Progenitor cell of endocrine pancreas (in vitro differentiated cells): ENCODE results near the gene ANGPTL5.

DNA sequence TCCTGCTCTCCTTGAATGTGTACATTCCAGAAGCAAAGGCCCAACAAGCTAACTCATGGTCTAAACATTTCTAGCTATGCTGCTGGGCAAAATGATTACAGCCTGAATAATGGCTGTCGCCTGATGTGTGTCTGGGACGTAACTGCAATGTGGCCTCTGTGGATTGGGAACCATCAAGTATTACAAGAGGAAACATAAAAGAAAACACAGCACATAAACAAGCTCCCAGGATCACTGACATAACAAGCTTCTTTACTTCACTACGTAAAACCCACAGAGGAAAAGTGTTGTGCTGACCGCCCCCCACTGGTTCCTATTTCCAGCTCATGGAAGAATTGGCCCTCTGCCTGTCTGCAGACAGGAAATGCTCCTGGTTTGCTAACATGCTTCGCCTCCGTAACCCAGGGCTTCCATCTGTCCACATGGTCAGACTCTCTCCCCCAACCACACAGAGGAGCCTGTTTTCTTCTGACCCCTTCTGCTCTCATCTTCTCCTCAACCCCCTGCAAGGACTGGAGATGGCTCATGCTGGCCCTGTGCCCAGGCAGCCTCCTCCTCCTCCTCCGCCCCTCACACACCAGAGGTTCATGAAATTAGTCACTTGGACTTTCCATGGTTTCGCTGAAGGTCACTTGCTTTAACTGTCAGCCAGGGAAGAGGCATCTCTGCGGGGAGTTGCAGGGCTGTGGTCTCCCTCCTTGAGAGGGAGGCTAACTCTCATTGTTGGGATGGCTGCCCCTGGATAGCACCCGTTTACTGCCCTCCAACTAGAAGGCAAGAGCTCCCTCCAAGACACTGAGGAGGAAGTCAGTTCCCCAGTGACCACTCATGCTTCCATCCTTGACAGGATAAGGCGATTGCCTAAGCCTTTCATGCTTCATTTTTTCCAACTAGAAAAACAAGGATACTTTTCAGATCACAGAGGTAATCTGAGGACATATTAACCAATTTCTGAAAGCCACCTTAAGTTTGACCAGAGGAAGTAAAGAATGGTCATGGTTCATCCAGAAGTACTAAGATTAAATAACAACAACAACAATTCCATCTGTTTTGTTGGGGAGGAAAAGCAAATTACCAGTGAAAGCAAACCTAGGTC, 186.9 kb downstream of the MAML2 start:
- PRO-cap: no peak

GRCh38 chr11:96167159-96168300, 175.5 kb downstream of the MAML2 start:
- PRO-cap: no peak

GRCh38 chr11:96214785-96215202, 128.2 kb downstream of the MAML2 start:
- PRO-cap: no peak

DNA sequence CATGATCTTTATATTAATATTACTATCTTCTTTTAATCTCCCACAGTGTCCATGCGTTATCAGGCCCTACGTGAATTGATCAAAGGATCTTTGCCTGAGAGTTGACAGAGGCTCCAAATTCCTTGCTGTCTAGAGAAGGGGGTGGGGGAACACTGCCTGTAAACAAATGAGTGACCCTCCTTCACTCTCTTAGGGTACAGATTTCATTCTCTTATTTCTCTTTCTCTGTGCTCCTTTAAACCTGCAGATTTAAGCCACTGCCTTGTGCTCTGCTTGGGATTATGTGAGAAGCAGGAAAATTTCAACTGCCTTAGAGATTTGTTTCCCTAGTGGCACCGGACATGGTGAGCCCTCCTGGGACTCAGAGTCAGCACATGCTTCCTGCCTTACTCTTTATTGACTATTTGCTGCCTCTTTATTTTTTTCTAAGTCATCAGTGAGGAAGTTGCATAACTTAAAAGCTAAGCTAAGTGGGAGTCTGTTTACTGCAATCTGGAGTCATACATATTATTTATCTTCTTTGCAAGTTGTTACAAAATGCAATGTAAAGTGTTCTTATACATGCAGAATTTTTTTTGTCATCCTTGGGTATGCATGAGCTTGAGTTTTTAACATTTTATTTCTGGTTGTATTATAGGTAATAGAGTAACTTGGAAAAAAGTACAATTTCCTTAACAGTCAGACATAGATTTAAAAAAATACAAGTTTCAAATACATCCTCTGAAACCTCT, 122.8 kb downstream of the MAML2 start:
- PRO-cap: no peak

GRCh38 chr11:96252873-96253928, 89.8 kb downstream of the MAML2 start:
- PRO-cap: no peak

DNA sequence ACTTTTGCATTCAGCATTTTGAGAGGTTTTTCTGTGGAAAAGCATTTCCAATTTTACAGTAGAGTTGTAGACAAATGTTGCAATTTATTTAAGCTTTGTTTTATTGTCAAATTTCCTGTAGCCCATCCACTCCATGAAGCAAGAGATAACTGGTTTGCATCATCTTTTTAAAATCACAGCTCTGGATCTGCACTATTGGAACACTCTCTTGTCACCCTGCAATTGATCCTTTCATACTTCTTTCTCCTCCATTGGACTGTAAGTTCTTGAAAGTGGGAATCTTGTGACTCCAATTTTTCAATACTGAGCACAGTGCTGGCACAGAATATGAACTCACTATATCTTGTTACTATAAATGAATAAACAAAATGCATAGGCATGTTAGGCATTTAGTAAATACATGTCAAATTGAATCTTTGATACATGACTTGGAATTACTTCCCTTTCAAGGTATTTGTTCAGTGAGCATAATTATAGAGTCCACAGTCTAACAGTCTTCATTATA, 85.9 kb downstream of the MAML2 start:
- PRO-cap: no peak

DNA sequence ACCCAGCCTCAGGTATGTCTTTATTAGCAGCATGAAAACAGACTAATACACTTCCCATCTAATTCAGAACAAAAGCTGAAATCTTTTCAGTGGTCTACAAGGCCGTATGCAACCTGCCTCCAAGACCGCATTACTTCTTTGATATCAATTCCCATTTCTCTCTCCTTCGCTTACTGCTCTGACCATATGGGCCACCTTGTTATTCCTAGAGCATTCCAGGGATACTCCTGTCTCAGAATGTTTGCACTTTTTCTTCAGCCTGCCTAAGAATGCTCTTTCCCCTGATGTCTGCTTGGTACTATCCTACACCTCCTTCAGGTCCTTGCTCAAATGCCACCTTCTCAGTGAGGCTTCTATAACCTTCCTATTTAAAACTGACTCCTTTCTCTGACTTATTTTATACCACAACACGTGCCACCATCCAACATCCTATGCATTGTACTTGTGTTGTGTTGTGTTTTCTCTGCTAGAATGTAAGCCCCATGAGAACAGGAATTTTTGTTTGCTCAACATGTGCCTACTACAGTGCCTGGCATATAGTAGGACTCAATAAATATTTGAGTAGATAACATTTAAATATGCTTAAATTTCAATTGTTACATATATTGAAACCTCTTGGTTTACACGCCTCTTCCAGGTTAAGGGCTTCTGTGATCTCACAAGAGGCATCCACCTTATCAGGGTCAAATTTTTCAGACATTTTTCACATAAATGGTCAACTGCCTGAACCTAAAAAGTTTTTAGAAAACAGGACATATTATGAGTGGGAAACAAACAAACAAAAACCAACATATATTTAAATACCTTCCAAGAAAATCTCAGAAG, 71.0 kb downstream of the MAML2 start:
- PRO-cap: no peak

GRCh38 chr11:96303788-96304471, 39.1 kb downstream of the MAML2 start:
- PRO-cap: no peak

DNA sequence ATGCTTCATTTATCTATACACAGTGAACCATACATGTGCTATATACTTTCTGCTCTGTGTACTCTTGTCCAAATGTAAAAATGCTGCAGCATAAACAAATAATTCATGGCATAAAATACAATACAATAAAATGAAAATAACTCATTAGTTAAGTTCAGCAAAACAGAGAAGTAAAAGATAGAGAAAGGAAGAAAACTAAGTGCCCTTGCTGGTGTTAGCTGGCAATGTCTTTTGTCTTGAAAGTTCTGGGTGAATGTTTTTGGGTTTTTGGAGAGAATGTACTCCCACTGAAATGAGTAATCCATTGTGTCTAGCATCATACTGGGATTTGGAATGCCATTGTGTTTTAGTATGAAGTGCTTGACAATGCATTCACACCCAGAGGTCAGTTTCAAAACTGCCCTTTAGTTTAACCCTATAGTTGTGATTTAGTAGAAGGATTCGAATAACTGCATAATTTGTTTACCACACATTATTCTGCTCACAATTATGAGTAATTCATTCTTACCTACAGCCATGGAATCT, 34.0 kb downstream of the MAML2 start:
- PRO-cap: no peak

- PRO-cap: no peak
These were observed 1.1 kb downstream of the ARHGAP42 start for GRCh38 chr11:100688188-100688547.

- PRO-cap: no peak
These were observed 87.8 kb downstream of the ARHGAP42 start for GRCh38 chr11:100774785-100775483.

DNA sequence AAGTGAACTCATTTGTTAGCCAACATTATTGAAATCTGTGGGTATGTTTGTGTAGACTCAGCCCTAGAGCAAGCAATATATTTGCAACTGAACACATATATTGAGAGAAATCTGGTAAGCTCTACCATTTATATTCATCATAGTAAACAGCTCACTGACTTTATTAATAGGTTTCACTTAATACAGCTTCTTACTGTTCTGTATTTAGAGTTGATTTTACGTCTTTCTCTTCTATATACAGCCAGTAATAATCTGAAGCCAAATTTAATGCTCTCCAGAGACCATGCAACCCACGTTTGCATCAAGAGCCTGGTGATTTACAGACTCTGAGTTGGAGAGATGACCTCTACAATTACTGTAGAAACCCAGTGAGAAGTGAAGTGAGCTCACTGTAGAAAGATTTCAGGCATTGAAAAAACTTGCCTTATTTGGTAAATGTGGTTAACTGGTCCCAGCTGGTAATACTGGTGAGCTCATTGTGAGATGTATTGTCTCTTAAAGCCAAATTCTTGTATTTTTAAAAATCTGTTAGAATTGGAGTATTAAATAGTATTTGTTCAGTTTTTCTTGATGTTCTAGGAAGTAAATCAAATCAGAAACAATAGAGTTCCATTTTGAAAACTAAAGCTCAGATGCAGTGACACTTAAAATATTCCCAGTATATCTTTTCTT, 189.7 kb downstream of the ARHGAP42 start:
- PRO-cap: no peak

- PRO-cap: no peak
These were observed 6.5 kb downstream of the PGR start for GRCh38 chr11:101122910-101123635.

- PRO-cap: no peak
These were observed 152.8 kb downstream of the TRPC6 start for GRCh38 chr11:101431073-101431435.

DNA sequence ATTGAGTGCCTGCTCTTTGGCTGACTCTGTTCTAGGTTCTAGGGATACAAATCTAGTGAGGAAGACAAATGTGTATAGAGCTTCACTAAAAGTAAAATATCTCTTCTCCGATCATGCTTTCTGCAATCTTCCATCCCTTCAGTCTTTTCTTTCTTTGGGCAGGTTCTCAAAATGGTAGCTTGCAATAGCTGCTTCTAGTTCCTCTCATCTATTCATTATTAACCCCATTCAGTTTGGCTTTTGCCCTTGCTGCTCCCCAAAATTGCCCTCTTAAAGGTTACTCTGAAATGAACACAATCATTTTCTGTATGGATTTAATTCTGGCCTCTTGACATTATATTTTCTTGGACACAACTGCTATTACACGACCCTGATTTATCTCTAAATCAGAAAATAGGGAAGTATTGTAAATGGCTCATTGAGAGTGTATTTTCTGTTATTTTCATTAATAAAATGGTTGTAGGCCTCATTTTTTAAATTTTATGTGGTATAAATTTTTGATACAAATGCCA, at the start of gene ANGPTL5:
TSS of gene ANGPTL5 (minus strand) at position 209 of the 512 bp plus-strand sequence.
- PRO-cap: no peak

DNA sequence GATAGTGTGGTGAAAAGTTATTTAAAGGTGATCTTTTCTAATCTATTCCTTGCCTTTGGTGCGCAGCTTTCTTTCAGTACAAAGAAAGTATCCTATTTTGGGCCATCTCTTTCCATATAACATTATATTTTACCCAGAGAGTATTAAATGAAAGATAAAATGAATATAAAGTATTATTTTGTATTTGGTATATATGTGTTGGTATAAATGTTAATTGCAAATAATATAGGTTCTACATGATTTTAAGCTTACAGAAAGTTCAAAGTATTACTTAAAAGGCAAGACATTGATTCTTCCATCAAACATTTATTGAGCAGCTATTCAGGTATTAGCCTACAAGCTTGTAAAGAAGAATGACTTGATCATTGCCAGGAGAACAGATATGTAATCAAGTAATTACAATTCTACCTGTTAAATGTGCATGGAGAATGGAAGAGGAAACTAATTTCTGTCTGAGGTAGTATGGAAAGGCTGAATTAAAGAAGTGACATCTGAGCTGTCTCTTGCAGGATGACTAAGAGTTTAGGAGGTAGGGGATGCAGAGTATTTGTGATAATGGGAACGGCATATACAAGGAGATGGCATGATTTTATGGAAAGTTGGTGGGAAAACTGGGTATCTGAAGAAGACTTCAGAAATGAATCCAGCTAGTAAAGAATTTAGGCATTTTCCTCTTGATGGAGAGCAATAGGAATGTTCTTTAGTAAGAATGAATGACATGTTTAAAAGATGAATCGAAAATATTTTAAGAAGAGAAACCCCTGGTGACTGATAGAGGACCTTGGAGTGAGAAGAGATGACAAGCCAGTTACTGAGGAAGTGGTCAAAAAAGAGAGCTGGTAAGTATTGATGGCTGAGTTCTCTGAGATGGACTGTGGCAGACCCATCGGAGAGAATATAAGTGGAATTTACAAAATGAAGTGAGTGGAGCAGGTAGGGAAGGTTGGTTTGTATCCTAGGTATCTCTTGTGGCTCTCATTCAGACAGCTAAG, 72.7 kb downstream of the YAP1 start:
- PRO-cap: no peak

DNA sequence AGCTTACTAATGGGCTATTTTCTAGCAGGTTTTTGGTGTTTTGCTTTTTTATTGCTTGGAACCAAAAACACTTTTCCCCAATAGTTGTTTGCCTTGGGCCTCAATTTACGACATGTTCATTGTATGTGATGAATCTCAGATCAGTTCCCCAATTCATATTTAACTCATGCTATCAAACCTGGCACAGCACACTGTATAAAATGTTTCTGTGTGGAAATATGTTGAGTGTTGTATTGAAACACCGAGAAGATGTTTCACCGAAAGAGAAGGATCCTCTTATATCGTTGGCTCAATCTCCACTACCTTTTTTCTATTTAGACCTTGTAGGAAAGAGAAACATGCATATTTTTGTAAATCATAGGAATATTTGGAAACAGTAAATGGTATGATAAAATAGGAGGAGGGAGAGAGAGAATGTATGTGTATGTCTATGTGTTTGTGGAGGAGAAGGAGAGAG, 88.4 kb downstream of the YAP1 start:
- PRO-cap: no peak

GRCh38 chr11:102338388-102339006, 8.5 kb upstream of the BIRC2 start:
- PRO-cap: no peak

- PRO-cap: no peak
These were observed 36.8 kb downstream of the BIRC2 start for GRCh38 chr11:102383780-102384154.

DNA sequence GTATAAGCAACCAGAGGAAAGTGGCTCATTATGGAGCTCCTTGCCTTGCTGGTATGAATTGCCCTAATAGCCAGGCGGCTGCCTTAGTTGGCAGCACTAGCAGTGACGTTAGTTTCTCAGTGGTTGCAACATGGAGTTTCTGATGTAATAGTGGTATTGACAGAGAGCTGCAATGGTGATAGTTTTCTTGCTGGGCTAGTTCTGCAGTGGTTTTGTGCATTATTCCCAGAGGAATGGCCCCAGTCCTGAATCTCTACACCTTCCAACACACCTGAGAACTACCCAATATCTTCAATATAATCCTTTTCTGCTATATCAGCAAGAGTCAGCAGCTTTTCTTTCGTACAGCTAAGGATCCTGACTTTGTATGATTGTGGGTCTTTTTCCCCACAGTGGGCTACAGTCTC, 3.9 kb upstream of the TMEM123 start:
- PRO-cap: no peak